Heart (tissue), 3 donors: ENCODE results near the gene ITGB5.

- RAMPAGE, long total RNA, 2 experiments = no peak in any of the 2 experiments
Measured at GRCh38 chr3:124887086-124888228, at the start of gene ITGB5. Gene ITGB5 (minus strand): TSS chr3:124887365.

DNA sequence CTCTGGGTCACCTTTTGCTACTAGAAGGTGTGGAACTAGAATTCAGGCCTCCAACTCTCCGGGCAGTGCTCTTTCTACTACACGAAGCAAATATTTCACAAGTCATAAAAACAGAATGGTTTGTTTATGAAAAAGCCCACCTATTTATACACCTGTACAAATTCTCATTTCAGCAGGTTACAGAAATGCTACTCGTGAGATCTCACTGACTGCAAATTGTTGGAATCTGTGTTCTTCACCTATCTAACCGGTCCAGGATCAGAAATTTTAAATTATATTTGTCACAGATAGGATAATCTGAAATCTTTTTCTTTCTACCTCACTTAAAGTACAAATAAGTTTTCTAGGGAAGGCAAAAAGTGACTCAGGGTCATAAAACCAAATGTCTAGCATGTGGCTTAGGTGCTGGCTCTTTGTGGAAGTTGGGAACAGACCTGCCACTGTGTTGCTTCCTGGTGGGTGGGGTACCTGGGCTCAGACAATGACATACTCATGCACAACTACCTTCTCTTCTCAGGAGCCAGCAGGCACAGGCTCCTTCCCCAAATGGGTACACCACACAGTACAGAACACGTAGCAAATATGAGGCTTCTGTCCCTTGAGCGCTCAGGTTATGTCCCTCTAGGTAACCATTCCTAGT is 40.0 kb upstream of the MUC13 start:
- RAMPAGE, long total RNA, 2 experiments = no peak in any of the 2 experiments

GRCh38 chr3:125062297-125062539 is 6.4 kb upstream of the HEG1 start:
- RAMPAGE, long total RNA, 2 experiments = no peak in any of the 2 experiments

DNA sequence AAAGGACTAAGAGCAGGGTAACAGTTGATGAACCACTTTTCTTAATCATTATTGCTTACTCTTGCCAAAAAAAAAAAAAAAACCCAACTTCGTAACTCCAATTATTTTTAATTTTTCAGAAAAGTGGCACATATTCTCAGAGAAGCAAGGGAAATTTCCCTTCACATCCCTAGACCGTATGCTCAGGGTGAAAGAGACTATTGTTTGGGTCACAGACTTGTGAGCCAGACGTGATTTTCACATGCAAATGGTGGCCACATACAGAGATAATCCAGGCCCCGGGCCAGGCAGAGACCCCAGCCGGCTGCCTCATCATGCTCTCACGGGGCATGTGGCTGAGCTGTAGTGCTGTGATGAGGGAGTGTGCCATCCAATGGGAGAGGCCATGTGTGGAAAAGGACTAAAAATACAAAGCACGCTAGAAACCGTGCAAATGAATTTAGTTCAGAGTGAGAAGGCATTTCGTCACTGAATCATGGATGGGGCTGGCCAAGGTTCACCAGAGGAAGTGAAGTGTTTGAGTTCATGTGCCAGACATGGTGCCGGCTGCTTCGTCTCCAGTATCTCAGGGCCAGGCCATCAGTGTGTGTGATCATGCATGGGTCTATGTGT is 56.7 kb downstream of the SLC12A8 start:
- RAMPAGE, long total RNA, 2 experiments = no peak in any of the 2 experiments

- RAMPAGE, long total RNA, 2 experiments = no peak in any of the 2 experiments
Measured at GRCh38 chr3:125206934-125207415, 5.6 kb downstream of the SLC12A8 start.

GRCh38 chr3:125310592-125311162 is 64.4 kb downstream of the ZNF148 start:
- RAMPAGE, long total RNA, 2 experiments = no peak in any of the 2 experiments

GRCh38 chr3:125370829-125371510 is 4.2 kb downstream of the ZNF148 start:
- RAMPAGE, long total RNA, 2 experiments = no peak in any of the 2 experiments

- RAMPAGE, long total RNA, 2 experiments = no peak in any of the 2 experiments
Measured at GRCh38 chr3:125404470-125404928, 29.4 kb upstream of the ZNF148 start.

GRCh38 chr3:125472422-125473256 is 47.4 kb downstream of the SNX4 start:
- RAMPAGE, long total RNA, 2 experiments = no peak in any of the 2 experiments

DNA sequence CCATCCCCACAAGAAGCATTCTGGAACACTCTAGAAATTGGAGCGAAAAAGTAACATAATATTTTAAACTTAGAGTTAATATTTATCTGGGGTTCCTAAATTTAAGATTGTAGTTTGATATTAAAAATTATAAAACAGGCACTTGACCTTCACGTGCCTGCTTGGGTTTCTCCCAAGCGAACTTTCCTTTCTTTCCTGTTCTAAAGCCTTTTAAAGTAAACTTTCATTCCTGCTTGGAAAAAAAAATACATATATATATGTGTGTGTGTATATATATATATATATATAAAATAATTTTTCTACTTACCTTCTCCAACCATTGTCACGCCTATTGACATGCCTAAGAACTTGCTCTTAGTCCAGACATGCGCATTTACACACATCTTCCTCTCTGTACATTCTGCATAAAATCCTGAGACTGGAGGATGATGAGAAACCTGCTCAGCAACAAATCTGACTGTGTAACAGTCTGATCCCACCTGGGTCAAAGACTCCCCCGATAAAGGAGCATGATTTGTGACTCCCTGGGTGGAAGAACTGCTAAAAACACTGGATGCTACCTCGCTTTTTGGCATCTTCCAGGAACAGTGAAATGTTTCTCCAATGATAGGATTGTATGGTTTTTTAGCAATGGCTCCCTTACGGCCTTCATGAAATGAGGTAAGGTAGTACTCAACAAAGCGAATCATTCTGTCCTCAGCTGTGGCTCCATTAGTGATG is 32.0 kb upstream of the SNX4 start:
- RAMPAGE, long total RNA, 2 experiments = no peak in any of the 2 experiments

DNA sequence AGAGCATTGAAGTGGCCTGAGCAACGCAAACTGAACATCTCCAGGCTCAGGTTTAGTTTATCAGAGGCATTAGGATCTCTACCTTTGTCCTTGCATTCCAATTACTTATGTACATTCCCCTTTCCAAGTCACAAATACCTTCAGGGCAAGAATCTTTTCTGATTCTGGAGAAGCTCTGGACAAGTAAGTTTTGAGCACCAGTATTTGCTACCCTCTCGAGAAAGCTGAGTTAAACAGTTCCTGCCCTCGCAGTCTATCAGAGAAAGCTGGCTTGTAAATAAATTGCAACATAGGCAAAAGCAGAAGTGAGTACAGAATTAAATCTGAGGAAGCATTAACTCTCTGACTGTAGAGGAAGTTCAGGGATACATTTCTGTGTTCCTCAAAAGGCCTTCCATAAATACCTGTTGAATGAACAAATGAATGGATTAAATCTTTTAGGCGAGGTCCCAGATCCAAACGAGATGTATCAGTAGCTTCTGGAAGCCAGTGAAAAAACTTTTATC is 1.2 kb downstream of the OSBPL11 start:
- RAMPAGE, long total RNA, 2 experiments = no peak in any of the 2 experiments

- RAMPAGE, long total RNA, 2 experiments = no peak in any of the 2 experiments
Measured at GRCh38 chr3:125833816-125834407, 135.1 kb upstream of the ROPN1B start.

- RAMPAGE, long total RNA, 2 experiments = no peak in any of the 2 experiments
Measured at GRCh38 chr3:125957787-125959082, 10.7 kb upstream of the ROPN1B start.

- RAMPAGE, long total RNA, 2 experiments = no peak in any of the 2 experiments
Measured at GRCh38 chr3:126181309-126181689, 913 bp upstream of the ALDH1L1 start.

DNA sequence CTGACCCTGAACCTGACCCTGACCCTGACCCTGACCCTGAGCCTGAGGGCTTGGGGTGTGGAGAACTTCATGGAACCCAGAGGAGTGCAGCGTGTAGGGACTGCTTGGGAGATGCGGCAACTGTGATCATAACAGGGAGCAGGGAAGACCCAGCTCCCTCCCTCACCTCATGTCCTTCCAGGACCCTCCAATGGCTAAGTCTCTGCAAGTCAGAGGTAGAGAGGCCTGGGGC is 6.0 kb upstream of the ALDH1L1 start:
- RAMPAGE, long total RNA, 2 experiments = no peak in any of the 2 experiments

DNA sequence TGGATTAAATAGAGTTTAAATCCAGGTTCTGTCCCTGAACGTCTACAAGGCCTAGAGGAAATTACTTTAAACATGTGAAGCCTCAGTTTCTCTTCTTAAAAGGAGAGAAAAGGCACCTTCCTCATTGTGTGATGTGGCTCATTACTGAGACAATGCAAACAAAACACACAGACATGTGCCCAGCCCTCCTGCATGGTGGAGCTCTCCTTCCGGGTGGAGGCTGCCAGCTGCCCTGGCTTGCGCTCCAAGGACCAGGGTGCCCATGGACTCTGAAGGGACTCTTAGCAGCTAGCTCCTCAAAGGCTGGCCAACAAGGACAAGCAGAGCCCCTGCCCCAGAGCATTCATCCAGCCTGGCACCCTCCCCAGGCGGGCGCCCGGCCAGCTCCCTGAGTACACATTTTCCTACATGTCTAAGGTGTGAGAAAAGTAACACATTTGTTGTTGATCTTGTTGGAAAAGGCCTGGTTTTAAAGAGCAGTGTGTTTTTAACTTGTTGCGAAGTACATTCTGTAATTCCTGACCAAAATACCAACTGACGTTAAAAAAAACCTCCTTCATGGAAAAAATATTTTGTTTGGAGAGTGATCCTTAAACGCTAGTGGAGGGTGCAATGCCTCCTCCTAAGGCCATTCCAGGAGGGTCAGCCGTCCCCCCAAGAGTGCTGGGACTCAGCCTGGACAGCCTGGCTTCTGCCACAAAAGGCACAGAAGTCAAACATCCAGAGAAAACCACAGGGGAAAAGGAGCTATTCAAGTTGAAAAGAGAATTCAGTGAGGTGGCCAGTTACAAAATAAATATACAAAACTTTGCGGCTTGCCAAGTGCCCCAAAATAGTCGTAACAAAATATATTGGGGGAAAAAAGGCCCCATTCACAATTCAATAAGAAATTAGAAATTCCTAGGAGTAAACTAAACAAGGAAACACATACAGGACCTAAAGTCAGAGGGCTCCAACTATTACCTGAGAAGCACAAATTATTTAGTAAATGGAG is 86.9 kb downstream of the KLF15 start:
- RAMPAGE, long total RNA, 2 experiments = no peak in any of the 2 experiments

GRCh38 chr3:126341417-126341965 is 15.7 kb downstream of the KLF15 start:
- RAMPAGE, long total RNA, 2 experiments = no peak in any of the 2 experiments

GRCh38 chr3:126364352-126364679 is 7.1 kb upstream of the KLF15 start:
- RAMPAGE, long total RNA, 2 experiments = no peak in any of the 2 experiments

- RAMPAGE, long total RNA, 2 experiments = no peak in any of the 2 experiments
Measured at GRCh38 chr3:126413563-126414061, 18.9 kb downstream of the CFAP100 start.

- RAMPAGE, long total RNA, 2 experiments = start-site peak on the plus strand in 1 of 2 experiments, at chr3:126476226-126476273 at its widest, 9 reads per replicate
Measured at GRCh38 chr3:126476127-126476884, 615 bp upstream of the ZXDC start.